Smooth muscle cell (in vitro differentiated cells): ENCODE data around the genes OR13G1 and OR2M5.

- RAMPAGE, long total RNA = no peak
Observed at GRCh38 chr1:246837461-246838672, 93.9 kb downstream of the AHCTF1 start.

DNA sequence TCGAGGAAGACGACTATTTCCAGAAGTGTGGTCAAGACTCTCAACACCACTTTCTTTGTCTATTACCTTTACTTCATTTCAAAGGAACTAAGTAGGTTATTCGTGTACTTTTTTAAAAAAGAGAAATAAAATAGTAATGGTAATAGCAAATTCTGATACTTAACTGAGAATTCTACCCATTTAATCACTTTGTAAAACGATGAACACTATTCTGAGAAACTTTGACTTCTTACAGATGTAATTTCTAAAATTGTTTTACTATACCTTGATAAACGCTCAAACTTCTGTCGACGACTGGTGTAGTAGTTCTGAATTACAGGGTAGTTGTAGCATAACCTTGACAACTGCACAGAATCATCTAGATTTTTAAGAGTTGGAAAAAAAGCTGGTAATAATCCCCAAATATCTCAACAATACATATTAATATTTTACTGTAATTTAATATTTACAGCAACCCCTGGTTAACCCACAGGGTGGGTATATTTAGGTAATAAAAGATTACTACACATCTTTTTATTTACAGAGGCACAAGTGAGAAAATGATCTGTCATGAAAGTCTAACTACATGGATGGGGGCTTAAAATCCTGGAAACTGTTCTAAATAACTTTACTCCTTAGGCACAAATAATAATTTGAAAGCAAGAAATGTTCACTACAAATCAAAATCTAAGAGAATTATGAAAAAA lies 41.9 kb downstream of the AHCTF1 start:
- RAMPAGE, long total RNA = no peak

- RAMPAGE, long total RNA = no peak
Observed at GRCh38 chr1:246904579-246905158, 27.1 kb downstream of the AHCTF1 start.

GRCh38 chr1:247127660-247128122 lies 23.5 kb upstream of the ZNF669 start:
- RAMPAGE, long total RNA = no peak

DNA sequence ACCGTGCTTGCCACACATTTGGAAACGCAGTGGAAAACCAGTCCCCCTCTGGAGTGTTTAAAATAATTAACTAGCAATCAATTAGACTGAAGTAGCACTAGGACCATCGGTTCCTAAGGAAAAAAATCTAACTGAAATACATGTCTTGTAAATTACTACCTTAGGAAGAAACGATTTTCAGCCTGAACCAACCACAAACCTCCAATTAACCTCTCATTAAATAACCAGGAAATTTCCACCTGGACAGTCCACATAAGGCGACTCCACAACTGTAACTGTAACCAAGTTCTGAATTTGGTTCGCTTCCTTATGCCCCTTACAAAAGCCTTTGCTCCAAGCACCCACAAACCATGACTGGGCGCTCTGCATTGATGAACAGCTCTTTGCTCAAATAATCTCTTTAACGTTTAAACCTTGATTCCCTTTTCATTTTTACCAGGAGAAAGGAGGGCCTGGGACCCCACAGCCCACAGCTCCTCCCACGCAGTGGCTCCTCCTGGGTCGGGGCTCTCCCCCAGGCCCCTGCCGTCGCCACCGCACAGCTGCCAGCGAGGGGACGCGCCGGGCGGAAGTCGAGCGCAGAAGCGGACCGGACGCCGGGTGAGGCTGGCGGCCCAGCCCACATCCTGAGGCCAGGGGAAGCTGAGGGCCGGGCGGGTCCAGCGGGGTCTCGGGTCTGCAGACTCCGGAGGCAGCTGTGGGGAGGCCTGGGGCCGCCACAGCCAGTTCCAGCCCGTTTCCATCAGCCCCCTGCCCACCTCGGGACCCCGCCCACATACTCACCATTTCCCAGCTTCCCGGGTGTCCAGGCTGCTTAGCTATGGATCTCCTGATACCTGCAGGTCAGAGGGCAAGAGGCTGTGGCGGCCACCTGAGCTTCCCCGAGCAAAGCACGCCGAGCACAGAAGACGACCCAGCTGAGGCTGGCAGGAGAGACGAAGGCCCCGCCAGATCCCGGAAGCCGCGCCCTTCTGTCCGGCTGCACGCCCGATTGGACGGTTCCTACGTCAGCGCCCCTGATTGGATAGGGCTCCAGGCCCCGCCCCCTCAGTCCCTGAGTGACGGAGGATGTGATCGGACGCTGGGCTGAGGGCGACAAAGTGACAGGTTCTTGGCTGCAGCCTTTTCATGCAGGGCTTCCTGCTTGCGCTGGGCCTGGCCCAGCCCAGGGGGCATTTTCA lies 38.5 kb upstream of the ZNF124 start:
- RAMPAGE, long total RNA = start-site peak on the minus strand centred at position 927 of the sequence, 49 bp wide, 217 and 27 reads in 2 replicates

GRCh38 chr1:247220426-247220818 lies 48.6 kb upstream of the ZNF124 start:
- RAMPAGE, long total RNA = no peak

GRCh38 chr1:247243433-247243897 lies 71.6 kb upstream of the ZNF124 start:
- RAMPAGE, long total RNA = no peak

GRCh38 chr1:247415370-247415706 lies 635 bp upstream of the NLRP3 start:
- RAMPAGE, long total RNA = no peak

- RAMPAGE, long total RNA = no peak
Observed at GRCh38 chr1:247679530-247680164, at the start of gene OR13G1. Gene OR13G1, minus strand, starts transcription at chr1:247679739.

GRCh38 chr1:247894041-247894541 lies 1.3 kb upstream of the OR2W3 start:
- RAMPAGE, long total RNA = no peak

DNA sequence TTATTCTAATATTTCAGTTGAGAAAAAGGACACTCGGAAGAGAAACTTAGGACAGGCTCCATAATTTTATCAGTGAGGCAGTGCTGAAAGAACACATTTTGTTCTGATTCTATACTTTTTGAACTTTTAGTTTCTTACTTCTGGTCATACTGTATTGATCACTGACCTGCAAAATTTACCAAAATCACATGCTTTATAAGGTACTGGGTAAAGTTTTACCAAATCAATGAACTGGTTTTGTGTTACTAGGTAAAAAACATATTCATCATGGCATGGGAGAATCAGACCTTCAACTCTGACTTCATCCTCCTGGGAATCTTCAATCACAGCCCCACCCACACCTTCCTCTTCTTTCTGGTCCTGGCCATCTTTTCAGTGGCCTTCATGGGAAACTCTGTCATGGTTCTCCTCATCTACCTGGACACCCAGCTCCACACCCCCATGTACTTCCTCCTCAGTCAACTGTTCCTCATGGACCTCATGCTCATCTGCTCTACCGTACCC lies at the start of gene OR2M5:
TSS of gene OR2M5 (plus strand) at position 268 of the 504 bp plus-strand sequence.
- RAMPAGE, long total RNA = no peak

GRCh38 chr1:248805037-248805727 lies 20.5 kb downstream of the SH3BP5L start:
- RAMPAGE, long total RNA = no peak

- RAMPAGE, long total RNA = no peak
Observed at GRCh38 chr1:248842760-248843449, 4.9 kb downstream of the ZNF672 start.